SUDHL5 (cell line): ENCODE measurements around a stretch of chr6.

GRCh38 chr6:154448540-154449308, 61.8 kb downstream of the CNKSR3 start:
- PRO-cap = no peak

GRCh38 chr6:154501182-154501827, 9.2 kb downstream of the CNKSR3 start:
- PRO-cap = no peak

GRCh38 chr6:154508281-154509158, 2.0 kb downstream of the CNKSR3 start:
- PRO-cap = no peak

DNA sequence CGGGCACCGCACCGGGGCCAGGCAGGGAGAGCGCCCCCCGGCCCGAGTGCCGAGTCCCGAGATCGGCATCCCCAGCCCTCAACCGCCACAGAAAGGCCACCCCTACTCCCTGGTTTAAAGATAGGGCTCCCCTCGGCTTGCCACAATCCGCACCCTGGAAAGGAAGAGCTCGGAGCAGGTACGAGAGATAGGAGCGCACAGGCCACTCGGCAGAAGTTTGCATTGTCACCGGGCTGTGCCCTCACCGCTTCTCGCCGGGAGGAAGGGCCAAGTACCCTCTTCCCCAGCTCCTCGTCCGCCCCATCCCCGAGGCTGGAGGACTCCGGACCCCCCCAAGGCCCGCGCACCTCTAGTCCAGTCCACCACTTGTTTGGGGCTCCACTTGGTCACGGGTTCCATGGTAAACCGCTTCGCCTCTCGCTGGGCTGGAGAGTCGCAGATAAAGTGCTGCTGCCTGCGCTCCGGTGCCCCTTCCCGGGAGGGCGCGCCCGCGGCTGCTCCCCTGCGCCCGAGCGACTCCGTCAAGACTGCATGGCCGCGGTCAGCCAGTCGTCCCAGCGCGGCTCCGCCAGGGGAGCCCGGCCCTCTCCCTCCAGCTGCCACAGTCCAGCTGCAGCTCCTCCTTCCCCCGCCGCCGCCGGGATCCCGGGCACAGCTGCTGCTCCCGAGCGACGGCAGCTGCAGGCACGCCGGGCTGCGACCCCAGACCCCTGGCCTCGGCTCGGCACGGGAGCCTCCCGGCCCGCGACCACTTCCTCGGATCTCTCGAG, 584 bp downstream of the CNKSR3 start:
- PRO-cap = no peak

- PRO-cap = no peak
Observed at GRCh38 chr6:154615547-154616144, 105.2 kb upstream of the CNKSR3 start.

DNA sequence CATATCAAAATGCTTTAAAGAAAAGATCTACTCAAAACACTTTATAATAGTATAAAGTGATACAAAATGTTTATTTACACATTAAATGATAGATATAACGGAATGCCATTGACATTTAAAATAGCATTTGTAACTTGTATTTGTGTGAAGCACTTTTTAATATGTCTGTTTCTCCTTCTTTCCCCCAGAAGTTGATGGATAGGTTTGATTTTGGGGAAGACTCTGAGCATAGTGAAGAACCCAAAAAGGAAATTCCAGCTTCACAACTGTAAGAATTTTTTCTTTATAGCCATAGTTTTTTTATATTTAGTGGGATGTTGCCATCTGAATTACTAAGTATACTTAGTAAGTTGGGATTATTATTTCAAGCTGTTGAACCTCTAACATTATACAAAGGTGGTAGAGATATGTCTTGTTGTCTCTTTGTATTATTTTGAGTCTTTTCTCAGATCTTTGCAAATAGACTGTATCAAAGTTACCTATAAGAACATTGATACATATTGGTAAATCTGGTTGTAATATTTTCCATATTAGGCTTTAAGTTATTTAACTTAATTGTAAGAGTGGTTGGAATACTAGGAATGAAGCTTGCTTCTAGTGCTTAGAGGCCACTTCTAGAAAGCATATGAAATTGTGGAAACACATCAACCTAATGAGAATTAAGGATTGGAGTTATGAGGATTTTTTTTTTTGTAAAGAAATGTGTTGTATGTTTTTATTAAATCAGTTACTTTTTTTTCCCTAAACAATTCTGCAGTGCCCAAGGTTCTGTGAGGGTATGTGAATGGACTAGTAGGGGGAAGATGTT, 70.3 kb downstream of the SCAF8 start:
- PRO-cap = no peak

- PRO-cap = no peak
Observed at GRCh38 chr6:155256319-155256986, 7.4 kb upstream of the CLDN20 start.

- PRO-cap = no peak
Observed at GRCh38 chr6:155268094-155268582, 4.3 kb downstream of the CLDN20 start.

- PRO-cap = no peak
Observed at GRCh38 chr6:155315349-155315743, 1.1 kb upstream of the TFB1M start.

DNA sequence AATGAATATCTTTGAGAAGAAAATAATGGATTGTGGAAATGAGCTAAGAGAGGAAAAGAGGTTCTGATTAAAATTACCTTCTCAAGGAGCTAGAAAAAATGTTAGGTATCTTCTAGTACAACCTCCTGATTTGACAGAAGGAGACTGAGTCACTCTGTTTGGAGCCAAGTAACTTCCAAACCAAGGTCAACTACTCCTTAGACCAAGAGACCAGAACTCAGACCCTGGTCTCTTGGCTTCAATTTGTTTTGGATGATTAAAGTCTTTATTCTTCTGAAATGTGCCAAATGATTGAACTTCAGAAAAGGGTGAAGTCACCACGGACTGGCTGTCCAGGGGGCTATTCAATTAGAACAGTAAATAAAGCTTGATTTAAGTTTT, 602.2 kb upstream of the ARID1B start:
- PRO-cap = no peak

GRCh38 chr6:156279132-156279808, 497.9 kb upstream of the ARID1B start:
- PRO-cap = no peak

- PRO-cap = no peak
Observed at GRCh38 chr6:156395210-156395909, 381.8 kb upstream of the ARID1B start.

- PRO-cap = bidirectional peak, plus-strand start at chr6:156778264, minus-strand start at chr6:156778076; bidirectional peak, plus-strand start at chr6:156778466, minus-strand start at chr6:156778343
Observed at GRCh38 chr6:156778175-156778518, 969 bp downstream of the ARID1B start.

GRCh38 chr6:156791194-156792029, 14.2 kb downstream of the ARID1B start:
- PRO-cap = no peak

DNA sequence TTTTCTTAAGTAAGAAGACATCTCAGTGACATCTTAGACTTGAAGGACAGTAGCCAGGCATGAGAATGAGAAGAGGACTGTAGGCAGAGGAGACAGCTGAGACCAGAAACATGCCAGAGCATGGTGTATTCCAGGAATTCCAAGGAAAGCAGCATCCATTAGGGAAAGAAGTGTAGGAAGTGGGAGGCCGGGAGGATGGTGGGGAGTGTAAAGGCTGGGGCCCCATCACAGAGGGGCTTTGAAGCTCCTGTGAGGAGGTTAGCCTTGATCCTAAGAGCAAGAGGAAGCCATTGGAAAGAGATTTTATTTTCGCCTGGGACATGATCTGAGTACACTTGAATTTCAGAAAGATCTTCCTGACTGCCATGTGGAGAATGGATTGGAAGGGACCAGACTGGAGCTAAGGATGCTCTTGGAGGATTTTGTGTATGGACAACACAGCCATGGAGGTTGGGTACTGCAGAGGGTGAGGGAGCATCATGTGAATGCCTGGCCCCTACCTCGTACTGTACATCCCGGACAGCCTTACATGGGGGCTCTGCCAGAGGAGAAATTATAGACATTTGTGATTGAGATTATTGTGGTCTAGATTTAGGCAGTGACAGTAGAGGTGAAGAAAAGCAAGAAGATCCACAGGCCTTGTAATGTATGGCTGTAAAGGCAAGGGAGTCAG, 225.8 kb downstream of the ARID1B start:
- PRO-cap = no peak

DNA sequence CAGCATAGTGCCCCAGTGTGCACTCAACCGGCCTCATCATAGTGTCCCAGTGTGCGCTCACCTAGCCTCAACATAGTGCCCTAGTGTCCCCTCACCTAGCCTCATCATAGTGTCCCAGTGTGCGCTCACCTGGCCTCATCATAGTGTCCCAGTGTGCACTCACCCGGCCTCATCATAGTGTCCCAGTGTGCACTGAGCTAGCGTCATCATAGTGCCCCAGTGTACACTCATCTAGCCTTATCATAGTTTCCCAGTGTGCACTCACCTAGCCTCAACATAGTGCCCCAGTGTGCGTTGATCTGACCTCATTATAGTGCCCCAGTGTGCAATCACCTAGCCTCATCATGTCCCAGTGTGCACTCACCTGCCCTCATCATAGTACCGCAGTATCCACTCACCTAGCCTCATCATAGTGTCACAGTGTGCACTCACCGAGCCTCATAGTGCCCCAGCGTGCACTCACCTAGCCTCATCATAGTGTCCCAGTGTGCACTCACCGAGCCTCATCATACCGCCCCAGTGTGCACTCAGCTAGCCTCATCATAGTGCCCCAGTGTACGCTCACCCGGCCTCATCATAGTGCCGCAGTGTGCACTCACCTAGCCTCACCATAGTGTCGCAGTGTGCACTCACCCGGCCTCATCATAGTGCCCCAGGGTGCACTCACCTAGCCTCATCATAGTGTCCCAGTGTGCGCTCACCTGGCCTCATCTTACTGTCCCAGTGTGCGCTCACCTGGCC, 11.1 kb downstream of the TMEM242 start:
- PRO-cap = no peak

DNA sequence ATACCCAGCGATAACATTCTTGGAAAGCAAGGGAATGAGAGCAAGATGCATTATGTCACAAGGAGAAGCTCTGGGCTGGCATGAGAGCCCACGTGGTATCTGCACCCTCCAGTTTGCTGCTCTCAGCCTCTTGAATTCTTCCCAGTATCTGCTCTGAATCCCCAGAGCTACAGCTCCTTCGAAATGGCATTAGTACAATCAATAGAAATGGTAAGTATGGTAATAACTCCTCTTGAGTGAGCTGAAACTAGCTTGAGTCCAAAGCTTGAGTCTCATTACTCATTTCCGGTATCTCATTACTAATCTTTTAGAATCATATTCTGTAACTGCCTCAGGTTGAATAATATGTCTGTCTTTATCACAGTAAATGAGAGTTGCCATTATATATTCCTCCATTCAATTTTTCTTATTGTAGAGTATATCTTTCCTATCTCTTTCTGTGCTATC, 4.9 kb upstream of the TMEM242 start:
- PRO-cap = no peak

GRCh38 chr6:157461449-157461820, 80.4 kb downstream of the ZDHHC14 start:
- PRO-cap = no peak

DNA sequence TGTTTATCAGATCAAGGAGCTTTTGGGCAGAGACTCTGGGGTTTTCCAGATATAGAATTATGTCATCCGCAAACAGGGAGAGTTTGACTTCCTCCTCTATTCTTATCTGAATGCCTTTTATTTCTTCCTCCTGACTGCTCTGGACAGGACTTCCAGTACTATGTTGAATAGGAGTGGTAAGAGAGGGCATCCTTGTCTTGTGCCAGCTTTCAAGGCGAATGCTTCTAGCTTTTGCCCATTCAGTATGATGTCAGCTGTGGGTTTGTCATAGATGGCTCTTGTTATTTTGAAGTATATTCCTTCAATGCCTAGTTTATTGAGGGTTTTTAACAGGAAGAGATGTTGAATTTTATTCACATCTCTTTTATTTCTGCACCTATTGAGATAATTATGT, 198.8 kb downstream of the ZDHHC14 start:
- PRO-cap = no peak

- PRO-cap = no peak
Observed at GRCh38 chr6:157715607-157716439, 107.2 kb upstream of the SNX9 start.